ENCODE measurements around the gene TRPM2.

- PRO-cap: no peak
Observed at GRCh38 chr21:44323552-44323970, 15.6 kb downstream of the CFAP410 start.

GRCh38 chr21:44353042-44354130 is at the start of gene TRPM2:
Gene TRPM2 (plus strand): TSS chr21:44353621.
- PRO-cap: no peak

DNA sequence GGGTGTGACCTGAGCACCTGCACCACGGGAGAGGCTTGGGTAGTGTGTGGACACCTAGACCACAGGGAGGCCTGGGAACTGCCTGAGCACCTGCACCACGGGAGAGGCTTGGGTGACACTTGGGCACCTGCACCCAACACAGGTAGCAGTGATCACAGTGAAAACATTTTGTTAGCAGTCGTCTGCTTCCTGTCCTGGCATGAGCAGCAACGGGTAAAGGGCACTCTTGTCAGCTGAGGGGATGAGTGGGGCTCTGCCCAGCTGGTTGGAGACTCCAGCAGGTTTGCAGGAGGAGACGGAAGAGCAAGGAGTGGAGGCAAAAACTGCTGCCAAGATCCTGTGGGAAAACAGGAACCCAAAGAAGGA is 22.5 kb downstream of the LRRC3 start:
- PRO-cap: no peak

- PRO-cap: no peak
Observed at GRCh38 chr21:44765229-44765858, 36.3 kb downstream of the UBE2G2 start.

DNA sequence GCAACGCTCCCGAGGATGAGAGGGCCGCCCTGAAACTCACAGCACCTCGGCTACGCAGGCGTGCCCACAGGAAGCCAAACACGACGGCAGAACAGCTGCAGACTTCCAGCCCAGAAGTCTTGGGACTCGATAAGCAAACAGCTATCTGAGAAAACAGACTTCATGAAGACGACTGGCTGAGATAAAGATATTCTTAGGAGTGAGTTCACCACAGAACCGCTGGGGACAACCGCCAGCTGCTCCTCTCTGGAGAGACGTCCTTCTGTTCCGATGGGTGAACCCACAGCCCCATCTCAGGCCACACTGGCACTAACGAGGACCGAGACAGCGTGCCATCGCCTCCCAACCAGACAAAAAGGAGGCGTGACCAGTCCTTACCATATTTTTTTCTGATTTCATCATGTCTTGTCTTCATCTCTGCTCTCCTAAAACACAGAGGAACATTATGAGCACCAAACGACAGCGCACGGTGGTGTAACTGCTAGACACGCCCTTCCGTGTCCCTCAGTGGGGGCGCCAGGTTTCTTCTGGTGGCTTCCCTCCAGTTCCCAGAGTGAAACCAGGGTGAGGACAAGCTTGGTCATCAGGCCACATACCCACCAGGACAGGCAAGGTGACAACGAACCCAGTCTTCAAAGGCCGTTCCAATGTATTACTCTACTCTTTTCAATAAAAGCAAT is 18.5 kb downstream of the PTTG1IP start:
- PRO-cap: no peak

DNA sequence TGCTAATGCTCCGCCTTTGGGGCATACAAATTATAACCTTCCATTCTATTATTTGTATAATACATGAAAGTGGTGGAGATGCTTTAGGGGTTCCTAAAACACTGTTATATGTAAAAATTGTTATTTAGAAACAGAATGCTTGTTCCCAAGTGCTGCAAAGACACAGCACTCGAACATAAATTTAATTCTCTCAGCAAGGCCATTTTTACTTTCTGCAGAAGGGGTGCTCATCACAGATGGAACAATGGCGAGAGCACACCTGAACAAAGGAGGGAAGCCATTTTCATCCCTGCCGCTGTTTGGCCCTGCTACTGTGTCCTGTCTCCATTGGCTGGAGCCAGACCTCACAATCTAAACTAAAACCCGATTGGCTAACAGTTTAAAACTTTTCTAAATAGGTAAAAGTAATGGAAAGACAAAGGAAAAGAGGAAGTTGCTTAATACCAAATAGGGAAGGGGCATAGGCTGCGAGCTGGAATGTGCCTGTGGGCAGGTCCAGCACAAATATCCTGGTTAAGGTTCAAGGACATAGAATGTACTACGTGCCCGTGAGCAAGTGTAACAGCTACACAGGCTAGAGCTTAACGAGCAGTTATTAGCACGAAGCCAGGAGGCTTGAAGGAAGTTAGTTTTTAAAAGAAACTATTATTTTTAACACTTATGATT is 4.5 kb upstream of the PTTG1IP start:
- PRO-cap: no peak

DNA sequence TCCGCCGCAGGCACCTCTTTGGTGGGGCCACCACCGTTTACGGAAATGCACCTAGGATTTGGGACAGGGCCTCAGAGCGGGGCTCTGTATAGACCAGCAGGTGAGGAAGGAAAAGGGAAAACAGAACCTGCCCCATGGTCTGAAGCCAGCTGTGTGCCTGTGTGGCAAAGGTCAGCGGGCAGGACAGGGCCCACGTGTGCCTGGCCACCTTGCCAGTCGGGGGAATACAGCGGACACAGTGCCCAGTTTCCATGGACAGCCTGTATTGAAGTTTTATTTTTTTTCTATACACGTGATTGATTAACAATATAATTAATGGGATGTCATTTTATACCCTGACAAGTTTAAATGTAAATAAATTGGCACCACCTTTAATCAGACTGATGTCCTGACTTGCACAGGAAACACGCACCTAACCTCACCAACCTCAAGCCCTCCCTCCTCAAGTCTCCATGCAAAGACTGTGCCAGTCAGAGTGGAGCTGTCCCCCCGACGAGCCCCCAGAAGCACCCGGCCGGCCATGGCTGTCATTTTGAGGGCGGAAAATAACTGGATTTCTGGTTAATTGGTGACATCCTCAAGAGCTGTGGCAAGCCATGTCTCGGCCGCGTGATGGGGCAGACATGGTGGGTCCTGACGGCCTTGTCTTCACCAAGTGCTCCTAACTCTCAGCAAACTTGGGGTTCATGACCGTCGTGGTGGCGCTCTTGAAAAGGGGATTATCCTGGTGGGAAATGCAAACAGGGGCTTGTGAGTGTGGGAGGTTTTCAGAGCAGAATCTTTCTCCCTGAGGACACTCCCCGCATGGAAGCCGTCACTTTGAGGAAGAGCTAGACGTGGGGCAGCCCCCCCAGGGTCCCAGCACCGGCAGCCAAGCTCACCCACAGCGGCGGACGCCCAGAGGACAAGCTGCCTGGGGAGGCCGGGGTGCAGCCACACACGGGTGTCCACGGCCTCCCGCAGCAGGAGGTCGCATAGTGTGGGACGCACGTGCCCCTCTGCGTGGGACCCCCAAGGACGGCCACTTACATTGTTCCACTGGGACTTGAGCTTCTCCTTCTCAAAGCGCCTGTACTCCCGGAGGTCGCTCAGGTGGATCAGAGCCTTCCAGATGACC is 12.6 kb upstream of the PTTG1IP start:
- PRO-cap: no peak

- PRO-cap: no peak
Observed at GRCh38 chr21:44891591-44892526, 18.4 kb upstream of the PTTG1IP start.

GRCh38 chr21:44947825-44948513 is 8.1 kb downstream of the SLX9 start:
- PRO-cap: no peak

- PRO-cap: no peak
Observed at GRCh38 chr21:44954439-44954799, 14.6 kb downstream of the SLX9 start.

DNA sequence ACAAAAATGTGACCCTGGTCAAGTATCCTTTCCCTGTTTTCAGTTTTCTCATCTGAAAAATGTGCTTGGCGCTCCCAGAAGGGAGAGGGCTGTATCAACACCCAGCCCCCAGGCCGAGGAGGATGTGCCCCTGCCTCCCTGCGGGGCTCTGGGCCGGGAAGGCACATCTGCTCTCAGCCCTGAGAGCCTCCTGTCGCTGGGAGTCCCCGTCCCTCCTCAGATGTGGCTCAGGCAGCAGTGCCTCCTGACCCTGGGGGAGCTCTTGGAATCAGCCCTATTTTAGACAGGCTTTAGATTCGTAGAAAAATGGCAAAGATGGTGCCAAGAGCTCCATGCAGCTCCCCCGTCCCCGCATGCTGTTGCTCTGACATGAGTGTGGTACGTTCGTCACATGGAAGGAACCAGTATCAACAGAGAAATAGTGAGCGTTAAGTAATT is 29.5 kb downstream of the SLX9 start:
- PRO-cap: no peak

DNA sequence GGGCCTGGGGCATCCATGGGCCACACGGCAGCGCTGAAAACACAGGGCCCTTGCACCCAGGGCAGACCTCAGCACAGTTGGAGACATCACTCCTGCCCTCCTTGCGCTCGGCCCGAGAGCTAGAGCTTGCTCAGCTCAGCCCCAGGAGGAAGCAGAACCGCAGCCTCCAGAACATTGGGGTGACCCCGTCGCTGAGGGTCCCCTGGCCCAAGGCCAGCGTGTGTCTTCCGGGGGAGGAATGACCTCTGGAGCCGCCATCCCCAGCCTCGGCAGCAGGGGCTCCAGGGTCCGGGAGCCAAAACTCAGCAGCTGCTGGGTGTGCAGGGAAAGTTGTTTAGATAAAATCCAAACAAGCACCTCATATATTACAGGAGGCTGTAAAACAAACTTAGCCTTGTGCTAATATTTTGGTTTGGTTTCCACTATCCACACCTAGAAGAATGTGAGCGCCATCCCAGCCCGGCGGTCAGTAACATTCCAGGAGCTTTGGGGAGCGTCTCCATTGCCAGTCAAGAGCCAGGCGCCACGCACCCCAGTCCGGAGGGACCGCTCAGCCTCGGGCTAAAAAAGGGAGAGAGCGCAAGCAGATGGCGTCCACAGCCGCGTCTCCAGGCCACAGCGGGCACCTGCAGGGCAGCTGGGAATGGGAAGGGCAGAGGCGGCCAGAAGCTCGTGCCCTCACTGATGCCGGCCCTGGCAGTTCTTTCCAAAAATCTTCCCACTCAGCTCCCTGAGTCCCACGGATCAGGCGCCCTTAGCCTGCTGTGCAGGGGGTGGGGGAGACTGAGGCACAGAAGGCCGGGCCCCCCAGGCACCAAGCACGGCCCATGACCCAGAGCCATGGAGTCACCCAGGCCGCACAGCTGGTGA is 51.9 kb downstream of the SLX9 start:
- PRO-cap: no peak

- PRO-cap: no peak
Observed at GRCh38 chr21:45033082-45033847, 41.1 kb upstream of the ADARB1 start.

GRCh38 chr21:45067689-45068188 is 6.6 kb upstream of the ADARB1 start:
- PRO-cap: no peak

DNA sequence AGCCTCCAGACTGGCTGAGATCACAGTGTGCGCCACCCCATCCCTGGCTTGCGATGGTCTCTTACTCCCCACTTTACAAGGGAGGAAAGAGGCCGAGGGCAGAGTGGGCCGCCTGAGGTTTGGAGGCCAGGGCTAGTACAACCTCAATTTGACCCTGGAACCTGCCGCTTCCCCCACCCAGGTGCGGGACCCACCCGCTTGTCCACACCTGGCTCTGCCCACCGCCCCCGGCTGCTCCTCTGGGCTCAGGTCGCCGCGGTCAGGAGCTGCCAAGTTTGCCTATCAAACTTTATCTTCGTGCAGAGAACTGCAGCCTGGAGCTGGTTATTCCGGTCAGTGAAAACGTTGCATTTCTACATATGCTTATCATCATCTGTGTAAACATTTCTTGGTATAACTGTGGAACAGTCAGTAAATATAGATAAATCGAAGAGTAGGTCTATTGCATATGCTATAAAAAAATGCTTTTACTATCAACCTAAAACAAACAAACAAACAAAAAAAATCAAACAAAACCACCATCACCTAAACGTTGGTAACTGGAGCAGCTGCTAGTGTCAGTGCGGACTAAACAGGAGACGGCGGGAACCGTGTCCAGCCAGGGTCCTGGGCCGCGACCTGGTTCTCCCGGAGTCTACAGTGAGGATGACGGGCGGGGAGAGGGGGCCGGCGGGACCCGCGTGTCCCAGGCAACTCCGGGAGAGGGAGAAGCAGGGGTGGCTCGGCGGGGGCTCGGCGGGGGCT is 943 bp upstream of the ADARB1 start:
- PRO-cap: unidirectional peak, plus-strand start at position 577 of the sequence

GRCh38 chr21:45110823-45111198 is 36.4 kb downstream of the ADARB1 start:
- PRO-cap: no peak

GRCh38 chr21:45130215-45131059 is 56.1 kb downstream of the ADARB1 start:
- PRO-cap: no peak

GRCh38 chr21:45163976-45164737 is 89.8 kb downstream of the ADARB1 start:
- PRO-cap: no peak

DNA sequence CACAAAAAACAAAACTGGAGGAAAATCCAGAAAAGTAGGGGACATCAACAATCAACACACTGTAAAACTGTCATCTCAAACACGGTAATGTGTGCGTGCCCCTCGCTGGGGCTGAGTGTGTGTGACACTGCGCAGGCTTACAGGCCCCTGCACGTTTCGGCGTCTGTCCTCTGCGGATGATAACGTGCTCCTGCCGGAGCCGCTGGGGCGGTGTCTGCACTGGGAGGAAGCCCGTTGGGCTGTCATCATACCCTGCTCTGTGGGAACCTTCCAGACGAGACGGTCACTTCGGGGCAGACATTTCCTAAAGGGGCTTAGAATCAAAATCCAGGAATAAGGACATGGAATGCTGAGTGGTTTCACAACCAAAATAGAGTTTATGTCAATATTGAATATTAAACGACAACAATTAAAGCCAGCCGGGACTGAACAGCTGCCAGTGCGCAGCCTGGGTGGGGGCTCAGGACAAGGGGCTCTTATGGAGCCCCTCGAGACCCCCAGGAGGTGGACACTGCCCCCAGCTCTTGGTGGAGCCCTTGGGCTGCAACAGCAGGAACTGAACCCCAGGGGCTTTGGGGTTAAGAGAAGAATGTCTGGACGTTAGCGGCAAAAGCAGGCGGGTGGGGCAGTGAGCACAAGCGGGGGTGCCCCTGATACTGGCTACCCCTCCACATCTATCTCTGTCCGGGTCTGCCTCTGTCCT is 11.9 kb upstream of the POFUT2 start:
- PRO-cap: bidirectional peak, plus-strand start at position 273 of the sequence, minus-strand start at position 165 of the sequence

DNA sequence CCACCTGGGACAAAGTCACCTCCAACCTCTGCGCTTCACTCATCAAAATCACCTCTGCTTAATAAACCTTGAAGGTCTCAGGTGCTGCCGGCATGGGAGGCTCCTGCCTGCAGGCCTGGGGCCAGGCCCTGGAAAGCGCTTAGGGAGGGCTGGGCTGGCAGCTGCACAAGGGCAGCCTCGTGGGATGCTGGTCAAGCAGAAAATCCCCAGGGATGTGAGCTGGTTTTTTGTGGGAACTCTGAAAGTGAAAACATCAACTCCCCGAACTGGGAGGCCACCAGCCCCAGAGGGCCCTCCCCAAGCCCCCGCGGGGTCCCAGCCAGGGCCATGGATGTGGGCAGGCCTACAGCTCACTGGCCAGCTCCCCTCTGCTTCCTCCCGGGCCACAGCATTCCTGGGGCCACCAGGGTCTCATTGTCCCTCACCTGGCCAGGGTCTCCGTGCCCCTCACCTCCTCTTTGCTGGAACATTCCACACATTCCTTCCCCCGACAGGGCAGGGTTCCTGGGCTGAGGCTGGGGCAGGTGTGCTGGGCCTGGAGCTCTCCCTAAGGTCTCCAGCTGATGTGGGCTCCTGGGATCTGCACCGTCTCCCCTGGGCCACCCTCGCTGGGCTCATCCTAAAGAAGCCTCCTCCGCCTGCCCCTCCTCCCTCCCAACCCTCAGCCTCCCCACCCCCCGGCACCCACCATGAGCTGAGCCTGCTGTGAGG is 35.9 kb upstream of the POFUT2 start:
- PRO-cap: no peak